Fallopian tube (tissue), 1 donor: ENCODE measurements around the genes FAM170B and AGAP6.

GRCh38 chr10:49133891-49134204 lies at the start of gene FAM170B:
TSS of gene FAM170B (minus strand) at chr10:49134021.
- PRO-cap, result no peak

DNA sequence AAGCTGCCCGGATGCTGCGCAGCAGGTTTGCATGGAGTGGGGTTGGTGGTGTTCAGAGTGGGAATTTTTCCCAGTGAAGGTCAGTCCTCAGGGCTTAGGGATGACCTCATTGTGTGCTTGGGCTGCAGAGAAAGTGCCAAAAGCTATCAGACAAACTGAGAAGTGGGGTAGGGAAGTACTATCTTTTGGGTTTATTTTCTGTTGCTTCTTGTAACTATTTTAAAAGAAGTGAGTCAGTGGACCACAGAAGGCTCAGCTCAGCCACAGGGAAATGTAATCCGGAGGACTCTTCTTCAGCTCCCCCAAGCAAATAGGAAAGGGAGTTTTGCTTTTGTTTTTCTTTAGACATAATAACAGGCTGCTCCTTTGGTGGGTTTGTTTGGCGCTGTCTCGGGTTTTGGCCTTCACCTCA lies 5.2 kb upstream of the FAM170B start:
- PRO-cap, result no peak

GRCh38 chr10:49760420-49761369 lies 1.4 kb downstream of the OGDHL start:
- PRO-cap, result no peak

- PRO-cap, result no peak
Measured at GRCh38 chr10:49941295-49941707, 526 bp downstream of the PARG start.

DNA sequence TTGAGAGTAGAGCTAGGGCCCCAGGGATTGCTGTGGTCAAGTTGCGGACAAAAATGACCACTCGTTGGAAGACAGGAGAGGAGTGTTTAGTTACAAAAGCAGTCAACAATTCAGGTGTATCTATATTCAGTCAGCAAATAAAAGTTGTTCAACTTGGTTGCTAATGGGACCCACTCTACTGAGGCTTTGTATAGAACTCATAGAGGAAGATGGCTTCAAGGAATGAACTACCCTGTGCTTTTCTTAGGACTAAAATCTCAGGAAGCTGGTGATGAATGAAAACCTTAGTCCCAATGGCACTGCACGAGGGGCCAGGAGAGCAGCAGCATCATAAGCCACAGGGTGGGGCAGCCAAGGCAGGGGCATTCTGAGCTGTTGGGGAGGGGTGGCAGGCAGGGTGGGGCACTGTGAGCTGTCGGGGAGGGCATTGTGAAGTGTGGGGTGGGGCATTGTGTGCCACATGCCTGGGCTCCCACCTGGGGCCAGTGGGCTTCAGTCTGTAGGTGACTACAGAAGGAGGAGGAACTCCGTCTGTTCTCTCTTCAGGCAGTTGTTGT lies at the start of gene AGAP6:
AGAP6 (plus strand) TSS at position 533 of the 557 bp plus-strand sequence.
- PRO-cap, result no peak

DNA sequence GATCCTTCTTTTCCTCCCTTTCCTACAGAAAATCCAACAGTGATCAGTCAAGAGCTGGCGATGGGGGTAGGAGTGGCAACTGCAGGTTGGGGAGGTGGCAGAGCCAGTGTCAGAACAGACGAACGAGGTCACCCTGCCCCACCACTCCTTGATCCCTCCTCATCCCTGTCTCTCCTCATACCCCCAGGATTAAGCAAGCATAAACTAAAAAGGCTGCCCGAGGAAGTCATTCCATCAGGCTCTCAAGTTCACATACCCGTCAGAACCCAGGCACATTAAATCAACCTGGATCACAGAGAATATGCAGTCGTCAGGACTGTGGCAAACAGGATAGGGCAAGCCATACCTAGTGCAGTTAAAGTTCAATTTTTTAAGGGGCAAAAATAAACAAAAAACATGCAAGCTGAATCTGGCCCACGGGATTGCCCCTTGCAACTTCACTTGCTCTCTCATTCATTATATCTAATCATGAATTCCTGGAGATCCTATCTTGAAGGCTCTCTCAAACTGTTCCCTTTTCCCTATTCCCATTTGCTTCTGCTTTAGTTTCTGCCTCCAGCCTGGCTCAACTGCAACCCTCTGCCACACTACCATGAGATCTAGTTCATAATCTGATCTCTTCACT lies 110.0 kb upstream of the ASAH2 start:
- PRO-cap, result no peak

GRCh38 chr10:50385576-50386284 lies 134.4 kb upstream of the ASAH2 start:
- PRO-cap, result unidirectional peak, plus-strand start at chr10:50385856

- PRO-cap, result unidirectional peak, minus-strand start at chr10:50626051
Measured at GRCh38 chr10:50626002-50626362, 2.2 kb upstream of the SGMS1 start.

DNA sequence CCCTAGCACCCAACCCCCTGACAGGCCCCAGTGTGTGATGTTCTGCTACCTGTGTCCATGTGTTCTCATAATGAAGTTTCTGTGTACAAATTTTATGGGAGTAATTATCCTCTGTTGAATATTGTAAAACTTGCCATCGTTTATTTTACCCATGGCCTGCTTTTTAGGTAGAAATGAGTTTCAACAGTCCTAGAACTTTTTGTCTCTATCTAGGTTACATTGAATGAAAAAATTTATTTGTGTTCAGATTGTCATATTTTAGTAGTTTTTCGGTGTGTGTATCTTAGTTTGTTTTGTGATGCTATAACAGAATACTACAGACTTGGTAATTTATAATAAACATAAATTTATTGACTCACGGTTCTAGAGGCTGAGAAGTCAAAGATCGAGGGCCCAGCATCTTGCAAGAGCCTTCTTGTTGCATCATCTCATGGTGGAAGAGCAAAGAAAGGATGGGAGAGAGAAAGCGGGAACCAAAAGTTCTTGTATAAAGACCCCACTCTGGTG lies 120.2 kb downstream of the PRKG1 start:
- PRO-cap, result no peak

GRCh38 chr10:51195623-51196204 lies 121.4 kb downstream of the PRKG1 start:
- PRO-cap, result no peak

DNA sequence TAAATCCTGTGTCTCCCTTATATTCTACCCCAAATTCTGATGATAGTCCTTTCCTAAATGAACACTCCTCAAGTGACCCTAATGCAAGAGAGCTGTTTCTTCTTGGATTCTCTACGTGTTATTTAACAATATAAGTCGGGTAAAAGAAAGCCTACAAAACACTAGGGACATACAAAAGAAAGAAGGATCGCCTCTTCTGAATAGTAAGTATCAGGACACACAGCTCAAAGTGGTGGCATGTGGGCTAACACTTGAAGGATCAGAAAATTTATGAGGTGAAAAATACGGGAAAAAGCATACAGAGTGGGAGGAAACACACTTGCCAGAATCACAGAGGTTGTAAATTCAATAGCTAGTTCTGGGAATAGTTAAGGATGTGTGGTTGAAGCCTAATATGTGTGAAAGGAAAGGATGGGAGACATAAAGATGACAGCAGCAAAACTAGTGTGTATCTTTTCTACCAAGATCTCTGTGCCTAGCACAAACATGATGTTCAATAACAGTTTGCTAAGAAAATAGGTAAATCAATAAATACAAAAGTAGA lies 125.6 kb downstream of the PRKG1 start:
- PRO-cap, result no peak

DNA sequence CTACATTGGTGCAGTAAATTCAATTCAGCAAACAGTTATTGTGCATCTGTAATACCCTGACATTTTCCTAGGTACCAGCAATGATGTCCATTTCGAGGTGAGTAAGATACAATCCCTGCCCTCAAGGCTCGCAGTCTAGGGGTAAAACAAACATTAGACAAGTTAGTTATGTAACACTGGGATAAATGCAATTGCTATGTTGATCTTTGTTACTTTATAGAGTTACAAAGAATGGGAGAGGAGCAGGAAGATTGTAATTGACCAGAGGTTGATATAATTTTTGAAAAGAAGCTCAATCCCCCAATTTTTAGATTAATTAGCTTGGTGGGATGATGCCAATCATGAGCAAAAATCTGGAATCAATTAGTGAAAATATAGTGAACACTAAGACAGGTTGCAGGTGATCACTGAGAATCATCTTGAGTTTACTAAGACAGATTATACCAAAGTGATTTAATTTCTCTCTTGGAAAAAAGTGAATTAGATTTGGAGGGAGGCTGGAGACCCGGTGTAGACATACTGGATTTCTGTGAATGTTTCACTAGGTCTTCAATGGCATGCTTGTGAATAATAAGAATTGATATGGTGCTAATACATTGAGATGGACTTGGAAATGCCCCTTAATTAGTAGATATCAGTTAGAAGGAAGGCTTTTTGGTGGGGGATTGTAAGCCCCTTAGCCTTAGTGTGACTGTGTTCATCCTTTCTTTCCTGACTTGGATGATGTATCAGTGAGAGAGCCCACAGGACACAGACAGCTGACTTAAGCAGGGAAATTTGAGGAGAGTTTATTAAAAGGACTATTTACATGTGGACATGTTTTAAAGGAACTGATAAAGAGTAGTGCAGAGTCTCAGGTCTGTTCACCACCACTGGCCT lies 168.4 kb downstream of the PRKG1 start:
- PRO-cap, result no peak

GRCh38 chr10:51647019-51647410 lies 52.4 kb downstream of the CSTF2T start:
- PRO-cap, result no peak

DNA sequence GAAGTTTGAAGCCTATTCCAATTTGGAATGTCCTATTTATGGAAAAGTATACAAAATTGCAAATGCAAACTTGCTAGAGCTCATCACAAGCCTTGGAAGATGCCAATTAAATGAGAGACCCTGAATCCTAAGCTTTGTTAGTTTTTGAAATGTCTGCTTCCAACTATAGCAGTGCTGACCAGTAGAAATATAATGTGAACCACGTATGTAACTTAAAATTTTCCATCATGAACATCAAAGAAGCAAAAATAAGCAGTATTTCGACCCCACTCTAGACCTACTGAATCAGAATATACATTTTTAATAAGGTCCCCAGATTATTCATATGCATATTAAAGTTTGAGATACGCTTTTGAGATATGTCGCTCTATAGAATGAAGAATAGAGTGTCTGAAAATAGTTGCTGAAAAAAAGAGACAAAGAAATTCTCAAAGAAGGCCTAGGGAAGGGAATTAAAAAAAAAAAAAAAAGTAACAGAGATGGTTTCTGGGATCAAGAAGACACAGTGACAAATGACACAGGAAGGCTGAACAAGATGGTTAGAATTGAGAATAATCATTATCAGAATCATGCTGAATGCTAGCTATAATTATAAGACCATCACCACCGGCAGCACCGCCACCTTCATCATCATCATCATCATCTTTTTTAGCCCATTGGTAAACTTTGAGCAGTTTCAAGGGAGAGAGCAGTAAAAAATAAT lies 39.6 kb downstream of the CSTF2T start:
- PRO-cap, result no peak

DNA sequence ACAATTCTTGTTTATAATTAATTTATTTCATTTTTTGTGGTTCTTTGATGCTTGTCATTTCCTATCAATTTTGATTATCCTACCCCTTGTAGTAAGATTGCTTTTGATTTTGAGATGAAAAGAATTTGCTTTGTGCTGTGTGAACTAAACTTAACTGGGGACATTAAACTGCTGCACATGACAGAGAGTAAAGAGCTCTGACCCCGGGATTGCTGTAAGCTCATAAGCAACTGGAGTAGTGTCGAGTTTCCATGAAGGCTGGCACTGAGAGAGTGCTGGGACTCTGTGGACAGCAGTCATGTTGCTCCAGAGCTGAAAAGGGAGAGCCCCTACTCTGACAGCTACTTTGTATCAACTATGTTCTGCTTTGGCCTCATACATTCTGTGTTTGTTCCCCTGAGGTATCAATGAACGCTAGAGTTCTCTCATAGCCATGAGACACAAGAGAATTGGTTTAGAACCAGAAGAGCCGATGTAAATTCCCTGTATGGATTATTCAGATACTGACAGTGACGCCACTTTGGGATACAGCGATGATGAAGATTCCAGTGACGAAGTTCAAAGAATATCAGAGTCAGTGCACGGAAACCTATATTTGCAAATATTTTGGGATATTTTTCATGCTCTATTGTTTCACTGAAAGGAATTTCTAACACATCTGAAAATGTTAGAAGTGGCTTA lies 186.0 kb upstream of the DKK1 start:
- PRO-cap, result no peak

DNA sequence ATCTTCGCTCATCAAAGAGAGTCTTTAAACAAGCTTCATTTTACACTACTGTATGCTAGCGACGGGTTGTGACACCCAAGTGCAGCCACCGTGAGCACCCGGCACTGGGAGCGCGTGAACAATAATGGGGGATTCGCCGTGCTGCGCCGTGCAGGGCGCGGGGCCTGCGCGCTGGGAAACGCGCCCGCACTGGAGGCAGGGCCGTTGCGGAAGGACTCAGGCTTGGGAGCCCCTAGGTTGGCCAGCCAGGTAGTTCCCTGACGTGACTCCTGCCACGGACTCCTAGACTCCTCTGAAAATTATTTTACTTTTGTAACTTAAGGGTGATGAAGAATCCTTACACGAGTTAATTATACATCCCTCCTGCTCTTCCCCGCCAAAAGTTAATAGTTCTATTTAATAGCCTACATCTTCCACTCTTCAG lies 5.3 kb upstream of the DKK1 start:
- PRO-cap, result no peak

- PRO-cap, result no peak
Measured at GRCh38 chr10:52759135-52759722, 13.4 kb downstream of the MBL2 start.

- PRO-cap, result bidirectional peak, plus-strand start at chr10:53030418, minus-strand start at chr10:53030323
Measured at GRCh38 chr10:53029895-53030811, 257.6 kb upstream of the MBL2 start.

DNA sequence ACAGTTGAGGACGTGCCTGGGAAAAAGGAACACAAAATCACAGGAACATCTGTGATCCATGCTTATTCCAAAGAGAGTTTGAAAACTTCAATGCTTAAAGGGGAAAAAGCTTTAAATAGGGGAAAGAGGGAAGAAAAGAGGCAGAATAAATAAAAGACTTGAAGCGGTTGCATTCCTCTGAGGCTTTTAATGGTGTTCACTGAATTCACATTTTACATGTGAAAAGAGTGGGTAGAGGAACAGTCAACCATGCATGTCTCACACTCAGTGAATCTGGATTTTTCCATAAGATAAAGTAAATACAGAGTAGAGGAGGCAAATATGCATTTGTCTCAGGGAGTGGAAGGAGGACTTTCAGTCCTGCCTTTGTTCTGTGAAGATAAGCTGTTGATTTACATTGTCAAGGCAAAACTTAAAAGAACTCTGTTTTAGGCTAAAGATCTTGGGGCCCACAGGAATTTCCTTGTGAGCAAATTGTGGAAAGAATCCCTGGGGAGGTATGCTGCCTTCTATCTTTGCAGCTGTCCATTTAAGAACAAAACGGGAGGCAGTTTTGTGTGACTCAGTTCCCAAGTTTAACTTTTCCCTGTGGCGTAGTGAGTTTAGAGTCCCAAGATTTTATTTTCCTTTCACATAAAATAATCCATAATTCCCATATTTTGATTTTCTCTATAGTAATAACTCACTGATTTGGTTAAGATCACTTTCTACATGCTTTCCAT lies 825.3 kb upstream of the MBL2 start:
- PRO-cap, result no peak

GRCh38 chr10:53827241-53827502 lies 973.9 kb downstream of the PCDH15 start:
- PRO-cap, result no peak